Measurements from ENCODE around the genes GFRA4 and PRND.

GRCh38 chr20:3663323-3663777 lies at the start of gene GFRA4:
Gene GFRA4, minus strand, starts transcription at chr20:3663399.
- PRO-cap, 8 experiments, result no peak in any of the 8 experiments

- PRO-cap, 8 experiments, result no peak in any of the 8 experiments
These were observed 3.7 kb upstream of the HSPA12B start for GRCh38 chr20:3728638-3729315.

- PRO-cap, 8 experiments, result no peak in any of the 8 experiments
These were observed 9.0 kb downstream of the ADISSP start for GRCh38 chr20:3758533-3759031.

DNA sequence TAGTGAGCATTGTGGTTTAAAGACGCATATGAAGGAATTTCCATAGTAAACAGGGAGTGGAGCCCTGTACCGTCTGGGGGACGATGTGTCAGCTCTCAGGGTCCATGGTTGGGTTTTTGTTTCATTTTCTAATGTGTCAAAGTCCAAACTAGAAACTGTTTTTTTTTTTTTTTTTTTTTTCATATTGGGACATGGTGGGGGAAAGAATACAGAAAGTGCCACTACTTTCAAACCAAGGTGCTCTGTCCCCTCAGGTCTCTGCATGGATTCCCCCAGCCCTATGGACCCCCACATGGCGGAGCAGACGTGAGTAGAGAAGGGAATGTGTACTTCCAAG lies 2.0 kb downstream of the CDC25B start:
- PRO-cap, 8 experiments, result no peak in any of the 8 experiments

DNA sequence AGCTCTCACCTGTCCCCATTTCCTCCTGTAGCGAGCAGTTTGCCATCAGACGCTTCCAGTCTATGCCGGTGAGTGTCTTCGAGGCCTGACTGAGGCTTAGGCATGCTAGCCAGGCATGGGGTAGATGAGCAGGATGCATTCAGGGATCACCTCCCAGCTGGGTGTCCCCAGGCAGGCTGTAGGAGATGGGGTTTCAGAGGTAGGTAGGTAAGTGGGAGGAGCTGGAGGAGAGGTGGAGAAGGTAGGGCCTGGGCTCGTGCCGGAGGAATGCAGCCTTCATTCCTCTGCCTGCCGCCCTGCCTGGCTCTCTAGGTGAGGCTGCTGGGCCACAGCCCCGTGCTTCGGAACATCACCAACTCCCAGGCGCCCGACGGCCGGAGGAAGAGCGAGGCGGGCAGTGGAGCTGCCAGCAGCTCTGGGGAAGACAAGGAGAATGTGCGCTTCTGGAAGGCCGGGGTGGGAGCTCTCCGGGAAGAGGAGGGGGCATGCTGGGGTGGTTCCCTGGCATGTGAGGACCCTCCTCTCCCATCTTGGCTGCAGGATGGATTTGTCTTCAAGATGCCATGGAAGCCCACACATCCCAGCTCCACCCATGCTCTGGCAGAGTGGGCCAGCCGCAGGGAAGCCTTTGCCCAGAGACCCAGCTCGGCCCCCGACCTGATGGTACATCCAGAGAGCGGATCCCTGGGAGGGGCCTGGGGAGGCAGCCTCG lies 4.5 kb downstream of the CDC25B start:
- PRO-cap, 8 experiments, result no peak in any of the 8 experiments

- PRO-cap, 8 experiments, result peak in 2 of 8 experiments; most common plus-strand start chr20:3927783 (in 1)
These were observed 38.5 kb downstream of the PANK2 start for GRCh38 chr20:3927734-3928030.

GRCh38 chr20:3929802-3930474 lies 40.8 kb downstream of the PANK2 start:
- PRO-cap, 8 experiments, result no peak in any of the 8 experiments

- PRO-cap, 8 experiments, result peak in 1 of 8 experiments; most common plus-strand start chr20:3930741 (in 1)
These were observed 41.7 kb downstream of the PANK2 start for GRCh38 chr20:3930510-3931602.

DNA sequence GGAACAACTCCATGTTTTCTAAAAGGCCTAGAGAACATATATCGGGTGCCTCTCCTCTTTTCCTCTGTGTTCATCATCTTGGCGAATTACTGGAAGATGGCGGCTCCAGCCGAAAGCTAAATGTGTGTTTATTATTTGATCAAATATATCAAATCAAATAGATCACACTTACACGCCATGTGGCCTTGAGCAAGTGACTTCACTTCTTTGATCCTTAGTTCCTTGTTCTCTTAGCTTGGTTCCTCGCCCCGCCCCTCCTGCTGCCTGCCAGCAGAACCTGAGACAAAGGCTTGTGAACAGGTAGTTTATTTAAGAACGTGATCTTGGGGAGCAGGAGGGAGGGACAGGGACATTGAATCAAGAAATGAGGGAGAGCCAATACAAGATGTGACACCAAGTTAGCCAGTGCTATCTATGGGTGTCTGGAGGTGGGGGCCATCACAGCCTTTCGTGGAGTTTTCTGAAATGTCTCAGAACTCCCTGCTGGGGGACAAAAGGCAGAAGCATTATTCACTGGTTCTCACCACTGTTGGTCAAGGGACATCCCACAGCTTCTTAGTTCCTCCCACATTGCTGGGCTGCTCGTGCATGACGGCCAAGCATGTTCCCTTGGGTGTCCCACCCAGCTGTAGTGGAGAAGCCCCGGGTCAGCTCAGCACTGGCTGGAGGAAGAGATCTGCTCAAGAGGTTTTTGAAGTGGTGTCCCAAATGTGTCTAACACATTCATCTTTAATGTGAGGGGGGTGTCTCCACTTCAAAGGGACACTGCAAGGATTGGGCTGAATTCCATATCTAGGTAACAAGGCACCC lies 44.9 kb upstream of the RNF24 start:
- PRO-cap, 8 experiments, result peak in 2 of 8 experiments; most common plus-strand start position 634 of the sequence (in 1); most common minus-strand start position 489 of the sequence (in 1)

DNA sequence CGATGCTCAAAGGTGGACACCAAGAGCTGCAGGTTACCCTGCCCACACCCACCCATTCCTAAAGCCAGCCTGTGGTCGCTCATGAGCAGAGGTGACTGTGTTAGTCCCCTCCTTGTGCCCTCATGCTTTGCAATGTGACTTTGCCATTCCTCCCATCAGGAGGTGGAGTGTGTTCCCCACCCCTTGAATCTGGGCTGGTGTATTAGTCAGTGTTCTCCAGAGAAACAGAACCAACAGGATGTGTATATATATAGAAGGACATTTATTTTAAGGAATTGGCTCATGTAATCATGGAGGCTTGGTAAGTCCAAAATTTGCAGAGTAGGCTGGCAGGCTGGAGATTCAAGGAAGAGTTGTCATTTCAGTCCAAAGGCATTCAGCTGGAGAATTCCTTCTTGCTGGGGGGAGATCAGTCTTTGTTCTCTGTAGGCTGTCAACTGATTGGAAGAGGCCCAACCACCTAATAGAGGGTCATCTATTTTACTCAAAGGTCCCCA lies 54.5 kb upstream of the RNF24 start:
- PRO-cap, 8 experiments, result no peak in any of the 8 experiments

GRCh38 chr20:4134583-4135423 lies 13.8 kb upstream of the SMOX start:
- PRO-cap, 8 experiments, result no peak in any of the 8 experiments

DNA sequence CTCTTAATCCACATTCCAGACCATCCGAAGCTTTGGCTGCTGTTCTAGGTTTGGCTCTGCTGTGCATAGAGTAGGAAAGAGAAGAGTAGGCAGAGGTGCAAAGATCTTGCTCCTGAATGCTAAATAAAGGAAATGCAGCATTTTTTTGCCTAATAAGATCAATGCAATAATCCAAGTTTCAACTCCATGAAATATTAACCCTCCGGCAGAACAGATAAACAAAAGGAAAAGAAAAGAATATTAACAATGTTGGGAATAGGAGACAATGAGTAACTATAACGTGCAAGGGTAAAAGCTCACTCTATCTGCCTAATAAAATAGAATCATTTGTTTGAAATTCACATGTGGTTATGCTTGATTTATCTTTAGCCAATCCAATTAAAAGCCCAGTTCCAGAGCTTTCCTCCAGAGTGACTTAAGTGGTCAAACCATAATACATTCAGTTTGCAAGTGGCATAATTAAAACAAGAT lies 216.2 kb upstream of the PRNP start:
- PRO-cap, 8 experiments, result no peak in any of the 8 experiments

DNA sequence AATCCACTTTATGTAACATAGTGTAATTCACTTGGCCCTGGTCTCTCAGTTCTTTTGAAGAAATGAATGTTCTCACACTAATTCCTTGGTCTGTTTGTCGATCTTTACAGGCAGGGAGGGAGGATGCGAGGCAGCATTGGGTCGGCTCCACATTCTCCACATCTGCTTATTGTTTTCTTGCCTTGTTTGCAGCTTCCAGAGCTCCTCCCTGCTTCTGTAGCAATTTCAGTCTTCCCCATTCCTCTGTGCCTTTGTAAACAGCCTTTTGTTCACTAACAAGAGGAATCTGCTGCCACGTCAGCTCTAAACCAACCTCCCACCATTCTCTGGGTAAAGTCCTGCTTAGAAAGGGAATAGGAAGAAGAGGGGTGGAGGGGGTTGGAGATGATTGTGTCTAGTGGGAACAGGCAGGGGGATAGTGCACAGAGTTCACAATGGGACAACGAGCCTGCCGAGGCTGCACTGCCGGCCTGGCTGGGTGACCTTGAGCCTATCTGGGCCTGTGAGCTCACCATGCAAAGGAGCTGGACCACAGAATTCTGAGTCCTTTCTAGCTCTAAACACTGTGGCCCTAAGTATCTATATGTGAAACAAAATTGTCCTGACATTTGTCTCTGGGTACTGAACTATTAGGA lies 1.6 kb upstream of the PRND start:
- PRO-cap, 8 experiments, result no peak in any of the 8 experiments

- PRO-cap, 8 experiments, result no peak in any of the 8 experiments
These were observed at the start of gene PRND for GRCh38 chr20:4721522-4722364. Gene PRND, plus strand, starts transcription at chr20:4721909.

DNA sequence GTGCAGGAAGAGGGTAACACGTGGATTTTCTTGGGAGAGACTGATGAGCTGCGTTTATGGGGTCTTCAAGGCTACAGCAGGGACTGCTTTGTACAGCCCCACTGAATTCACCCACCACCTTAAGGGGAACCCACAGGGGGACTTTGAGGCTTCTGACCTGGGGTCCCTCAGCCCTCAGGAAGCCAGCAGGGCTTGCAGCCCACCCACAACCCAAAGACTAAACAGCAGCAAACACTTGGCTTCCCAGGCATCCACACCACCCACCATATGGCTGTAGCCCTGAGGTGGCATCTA lies 33.4 kb downstream of the RASSF2 start:
- PRO-cap, 8 experiments, result peak in 5 of 8 experiments; most common minus-strand start position 216 of the sequence (in 5)

GRCh38 chr20:4812332-4813021 lies 10.9 kb downstream of the RASSF2 start:
- PRO-cap, 8 experiments, result peak in 1 of 8 experiments; most common plus-strand start chr20:4812822 (in 1); most common minus-strand start chr20:4812571 (in 1)

DNA sequence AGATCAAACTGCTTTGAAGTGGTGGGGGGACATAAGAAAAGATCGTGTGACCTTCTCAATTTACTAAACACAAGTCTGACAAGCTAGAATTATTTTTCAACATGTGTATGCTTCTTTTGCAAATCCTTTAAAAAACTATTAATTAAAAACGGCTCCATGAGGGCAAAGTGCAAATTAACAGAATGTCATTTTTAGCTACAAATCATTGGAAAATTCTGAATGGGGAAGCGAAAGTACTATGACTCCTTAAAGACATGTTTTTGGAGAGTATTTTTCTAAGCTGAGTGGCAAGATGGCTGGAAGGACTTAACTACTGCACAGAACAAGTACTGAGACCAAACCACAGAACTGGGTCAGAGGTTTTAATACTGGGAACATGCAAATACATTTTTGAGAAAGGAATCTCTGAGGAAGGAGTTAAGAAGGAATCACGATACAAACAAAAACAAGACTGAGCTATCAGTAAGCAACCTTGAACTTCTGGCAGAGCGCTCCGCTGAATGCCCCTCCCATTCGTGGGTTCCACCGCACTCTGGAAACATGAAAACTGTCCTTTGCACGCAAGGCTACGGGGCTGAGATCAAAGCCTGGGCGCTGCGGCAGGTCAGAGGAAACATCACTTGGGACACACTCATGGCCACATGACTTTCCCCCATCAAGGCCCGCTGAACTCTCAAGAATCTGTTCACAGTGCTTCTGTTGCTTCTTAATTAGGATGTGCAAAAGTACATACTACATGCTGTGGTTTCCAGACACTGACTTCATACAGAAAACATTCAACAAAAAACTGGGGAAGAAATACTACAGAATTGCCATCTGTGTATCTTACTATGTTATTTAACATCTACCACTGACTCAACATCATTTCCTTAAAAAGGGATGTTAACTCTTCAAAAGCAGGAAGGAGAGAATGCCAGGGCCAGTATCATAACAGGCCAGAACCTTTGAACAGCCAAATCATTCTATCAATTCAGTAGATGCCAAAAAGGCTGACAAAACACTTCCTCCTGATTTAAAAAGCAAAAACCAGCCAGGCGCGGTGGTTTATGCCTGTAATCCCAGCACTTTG lies 27.8 kb downstream of the SLC23A2 start:
- PRO-cap, 8 experiments, result peak in 2 of 8 experiments; most common plus-strand start position 278 of the sequence (in 1); most common minus-strand start position 534 of the sequence (in 2)

DNA sequence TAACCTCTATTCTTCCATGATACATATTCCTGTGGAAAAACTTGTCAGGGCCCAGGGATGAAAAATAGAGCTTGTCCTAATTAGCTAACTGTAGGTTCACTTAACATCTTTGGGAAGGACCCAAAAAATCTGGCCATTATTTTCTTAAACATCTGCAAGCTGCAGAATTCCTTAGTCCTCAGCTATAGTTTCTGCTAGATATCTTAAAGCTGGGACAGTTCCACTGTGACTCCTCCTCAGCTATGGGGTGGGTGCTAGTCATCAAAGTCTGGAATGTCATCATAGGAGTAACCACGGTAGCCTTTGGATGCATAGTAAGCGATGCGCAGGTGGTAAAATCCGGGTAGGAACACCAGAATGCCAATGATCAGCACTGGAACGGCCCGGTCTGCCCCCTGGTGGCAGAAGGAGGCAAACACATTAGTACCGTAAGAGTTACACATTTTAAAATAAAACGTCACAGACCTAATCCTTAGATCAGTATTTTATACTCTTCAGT lies 12.3 kb downstream of the TMEM230 start:
- PRO-cap, 8 experiments, result no peak in any of the 8 experiments

- PRO-cap, 8 experiments, result no peak in any of the 8 experiments
These were observed 2.4 kb downstream of the PCNA start for GRCh38 chr20:5117212-5117890.

DNA sequence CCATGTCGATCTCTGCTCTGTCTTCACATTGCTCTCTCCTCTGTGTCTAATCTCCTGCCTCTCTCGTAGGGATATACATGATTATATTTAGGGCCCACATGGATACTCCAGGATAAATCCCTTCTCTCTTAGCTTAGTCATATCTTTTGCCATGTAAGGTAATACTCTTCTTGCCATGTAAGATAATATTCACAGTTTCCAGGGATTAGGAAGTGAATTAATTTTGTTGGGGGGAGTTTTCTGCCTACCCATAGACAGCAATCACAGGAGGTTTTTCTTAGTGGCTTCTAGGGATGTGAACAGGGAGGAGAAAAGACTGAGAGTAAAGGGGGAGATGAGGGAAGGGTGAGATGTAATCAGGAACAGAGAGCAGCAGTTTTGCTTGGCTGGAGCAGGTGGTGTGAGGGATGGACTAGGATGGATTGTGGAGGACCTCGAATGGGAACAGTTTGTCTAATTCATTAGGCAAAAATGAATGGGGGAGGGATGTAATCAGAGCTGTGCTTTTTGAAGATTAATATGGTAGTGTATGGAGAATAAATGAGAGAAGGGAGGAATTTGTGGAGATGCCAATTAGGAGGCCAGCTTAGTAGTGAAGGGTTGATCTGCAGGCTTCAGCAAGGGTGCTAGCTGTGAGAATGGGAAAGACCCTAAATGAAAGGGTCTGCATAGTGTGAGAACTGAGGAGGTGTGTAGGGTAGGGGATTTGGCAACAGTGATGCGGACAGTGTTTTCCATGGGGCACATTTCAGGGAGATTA lies 28.9 kb downstream of the CDS2 start:
- PRO-cap, 8 experiments, result no peak in any of the 8 experiments